Measurements from ENCODE around the genes GSTA2 and GCLC.

DNA sequence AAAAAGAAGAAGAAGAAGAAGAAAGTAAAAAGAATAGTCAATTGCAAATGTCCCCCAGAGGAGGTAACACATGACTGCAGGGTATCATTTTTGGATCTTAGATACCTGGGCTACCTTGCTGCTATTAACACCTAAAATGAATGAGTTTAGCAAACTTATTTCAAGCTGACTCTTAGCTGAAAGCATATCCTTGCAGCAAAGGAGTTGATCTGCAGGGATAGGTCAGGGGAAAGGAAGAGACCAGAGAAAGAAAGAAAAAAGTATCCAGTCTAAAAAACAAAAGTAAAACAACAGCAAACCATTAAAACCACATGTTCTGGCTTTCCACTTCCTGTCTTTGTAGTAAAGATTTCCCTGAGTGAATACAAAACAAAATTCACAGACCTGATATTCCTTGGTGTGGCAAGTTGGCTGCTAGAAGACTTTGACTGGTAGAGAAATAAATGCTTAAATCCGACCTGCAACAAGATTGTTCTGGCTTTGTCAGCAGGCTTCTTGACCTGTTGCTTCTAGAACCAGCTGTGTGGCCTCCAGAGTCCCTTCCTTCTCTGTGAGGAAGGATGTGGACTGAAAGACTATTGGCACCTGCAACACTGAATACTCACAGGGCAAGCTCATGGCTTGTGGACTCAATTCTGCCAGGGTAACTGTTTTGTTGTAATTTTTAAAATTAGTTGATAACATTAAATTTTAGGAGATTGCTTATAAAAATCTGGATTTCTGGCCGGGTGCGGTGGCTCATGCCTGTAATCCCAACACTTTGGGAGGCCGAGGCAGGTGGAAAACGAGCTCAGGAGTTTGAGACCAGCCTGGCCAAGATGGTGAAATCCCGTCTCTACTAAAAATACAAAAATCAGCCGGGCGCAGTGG, 23.5 kb upstream of the MCM3 start:
- PRO-cap, 4 experiments: peak in 1 of 4 experiments; most common minus-strand start position 343 of the sequence (in 1)
- RAMPAGE, long total RNA, 2 experiments: no peak in any of the 2 experiments

DNA sequence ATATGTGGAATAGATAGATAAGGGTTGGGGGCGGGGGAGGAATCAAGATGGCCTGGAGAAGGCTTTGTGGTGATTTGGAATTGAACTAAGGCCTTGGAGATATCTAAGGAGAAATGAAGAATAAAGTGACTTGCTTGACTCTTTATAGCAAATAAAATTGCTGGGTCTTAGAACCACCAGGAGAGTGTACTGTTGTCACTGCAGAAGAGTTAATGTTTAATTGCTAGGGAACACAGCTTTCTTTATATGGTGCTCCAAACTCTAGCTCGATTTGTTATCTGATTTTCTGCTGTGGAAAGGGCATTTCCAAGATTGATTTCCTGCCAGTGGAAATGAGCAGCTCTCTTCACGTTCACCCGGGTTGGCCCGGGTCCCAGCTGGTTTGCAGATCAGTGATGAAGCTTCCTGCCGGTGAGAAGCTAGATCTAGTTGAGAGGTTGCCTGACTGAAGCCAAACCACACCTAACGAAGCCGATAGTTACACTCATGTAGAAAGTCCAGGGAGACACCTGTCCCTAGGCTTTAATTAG, 27.6 kb downstream of the PAQR8 start:
- PRO-cap, 4 experiments: peak in 4 of 4 experiments; most common plus-strand start position 428 of the sequence (in 2); most common minus-strand start position 214 of the sequence (in 2)
- RAMPAGE, long total RNA, 2 experiments: no peak in any of the 2 experiments

DNA sequence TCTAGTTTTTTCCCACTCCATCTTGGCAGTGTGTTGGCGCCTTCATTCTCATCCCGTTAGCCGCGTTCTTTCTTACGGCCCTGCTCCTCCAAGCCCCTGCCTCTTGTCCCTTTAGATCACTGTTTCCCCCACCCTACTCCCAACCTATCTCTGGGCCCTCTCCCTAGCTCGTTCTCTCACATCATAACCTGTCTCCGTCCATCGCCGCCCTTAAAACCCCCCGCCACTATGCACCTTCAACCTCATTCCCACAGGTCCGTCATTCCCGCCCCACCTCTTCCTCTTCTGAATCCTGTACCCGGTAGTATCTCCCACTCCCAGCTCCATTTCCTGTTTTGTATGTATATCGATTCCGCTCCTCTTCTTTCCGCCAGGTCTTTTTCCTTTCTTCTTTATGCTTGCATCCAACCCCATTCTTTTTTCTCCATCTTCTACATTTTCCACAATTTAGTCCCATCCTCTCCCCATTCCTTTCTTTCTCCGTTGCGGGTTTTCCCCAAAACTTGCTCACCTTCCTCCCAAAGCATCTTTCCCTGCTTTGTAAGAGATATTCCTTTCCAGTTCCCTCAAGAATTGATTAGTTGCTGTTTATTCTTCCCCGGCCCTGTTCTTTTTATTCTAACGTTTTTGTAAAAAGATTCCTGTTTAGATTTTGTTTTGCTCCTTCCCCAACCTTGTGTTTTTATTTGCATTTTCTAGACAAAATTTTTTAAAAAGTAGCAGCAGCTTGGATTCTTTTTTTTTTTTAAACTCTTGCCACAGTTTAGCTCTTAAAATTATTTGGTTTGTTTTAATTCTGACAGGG, 755 bp downstream of the EFHC1 start:
- PRO-cap, 4 experiments: peak in 3 of 4 experiments; most common plus-strand start position 242 of the sequence (in 1); most common minus-strand start position 287 of the sequence (in 3)
- RAMPAGE, long total RNA, 2 experiments: start-site peak on the minus strand in 1 of 2 experiments, centred at position 236 of the sequence, 5 reads per replicate

DNA sequence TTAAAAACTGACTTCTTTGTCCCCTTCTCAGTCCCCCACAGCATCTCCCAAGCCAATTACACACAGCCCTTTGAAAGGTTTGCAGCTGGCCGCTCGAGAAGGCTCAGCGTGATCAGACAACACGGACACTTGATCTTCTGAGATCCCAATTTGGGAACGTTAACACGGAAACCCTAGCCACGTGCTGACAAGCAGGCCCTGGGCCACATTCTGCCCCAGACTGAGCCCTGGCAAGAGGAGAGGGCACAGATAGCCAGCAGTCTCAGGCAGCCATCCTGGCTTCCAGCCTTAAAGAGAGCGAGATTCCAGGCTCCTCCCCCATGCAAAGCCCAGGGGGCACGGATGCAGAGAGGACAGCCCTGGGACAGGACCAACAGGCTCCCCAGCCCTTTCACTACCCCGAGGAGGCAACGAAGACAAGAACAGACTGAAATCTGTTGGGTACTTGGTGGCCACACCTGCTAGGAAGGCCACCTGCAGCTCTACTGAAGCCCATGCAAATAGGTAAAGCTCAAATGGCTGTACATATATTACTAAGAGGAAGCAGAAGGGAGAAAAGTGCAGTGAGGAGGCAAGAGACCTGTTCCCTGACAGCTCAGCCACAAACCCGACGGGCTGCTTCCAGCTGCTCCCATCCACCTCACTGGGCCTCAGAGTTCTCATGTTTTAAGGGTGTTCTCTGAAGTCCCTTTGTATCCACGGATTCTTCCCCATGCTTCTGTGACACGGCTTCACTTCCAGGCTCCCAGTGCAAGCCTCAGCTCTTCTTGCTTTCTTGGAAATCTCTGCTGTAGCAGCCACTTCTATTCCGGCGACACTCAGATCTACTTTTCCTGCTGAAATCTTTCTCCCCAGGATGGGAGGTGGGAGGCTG, 24.7 kb downstream of the TRAM2 start:
- PRO-cap, 4 experiments: peak in 3 of 4 experiments; most common plus-strand start position 347 of the sequence (in 1); most common minus-strand start position 264 of the sequence (in 2)
- RAMPAGE, long total RNA, 2 experiments: no peak in any of the 2 experiments

DNA sequence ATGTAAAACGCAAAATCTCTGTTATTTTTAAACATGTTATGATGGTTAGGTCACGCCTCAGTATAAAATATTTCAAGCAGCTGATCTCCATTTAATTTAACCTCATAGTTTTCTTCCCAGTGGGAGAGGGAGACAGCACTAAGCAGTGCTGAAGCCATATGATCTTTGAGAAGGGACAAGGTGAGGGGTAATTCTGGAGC, 21.0 kb downstream of the TRAM2 start:
- PRO-cap, 4 experiments: no peak in any of the 4 experiments
- RAMPAGE, long total RNA, 2 experiments: no peak in any of the 2 experiments

GRCh38 chr6:52664317-52665389, 6.3 kb upstream of the TMEM14A start:
- PRO-cap, 4 experiments: peak in 4 of 4 experiments; most common plus-strand start chr6:52664431 (in 4)
- RAMPAGE, long total RNA, 2 experiments: start-site peak on the plus strand in 1 of 2 experiments, at chr6:52664425-52664431 at its widest, 18 reads per replicate

DNA sequence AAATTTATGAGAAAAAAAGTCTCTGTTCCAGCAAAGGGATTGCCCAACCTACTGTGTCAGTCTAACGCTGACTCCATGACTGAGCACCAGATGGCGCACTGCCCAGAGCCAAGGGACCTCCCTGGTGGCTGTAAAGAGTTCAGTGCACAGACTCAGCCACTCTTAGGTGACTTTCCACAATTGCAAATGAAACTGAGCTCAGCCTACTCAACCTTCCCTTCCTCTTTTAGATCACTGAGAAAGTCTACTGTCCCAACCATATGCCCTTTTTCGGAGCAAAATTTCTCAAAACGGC, 38.8 kb downstream of the GSTA2 start:
- PRO-cap, 4 experiments: peak in 4 of 4 experiments; most common plus-strand start position 179 of the sequence (in 4); most common minus-strand start position 85 of the sequence (in 1)
- RAMPAGE, long total RNA, 2 experiments: no peak in any of the 2 experiments

GRCh38 chr6:52763186-52763748, at the start of gene GSTA2:
Gene GSTA2 (minus strand): TSS chr6:52763475.
- PRO-cap, 4 experiments: peak in 1 of 4 experiments; most common minus-strand start chr6:52763475 (in 1)
- RAMPAGE, long total RNA, 2 experiments: start-site peak on the minus strand in 2 of 2 experiments, at chr6:52763471-52763475 at its widest, 167 to 216 reads per replicate

DNA sequence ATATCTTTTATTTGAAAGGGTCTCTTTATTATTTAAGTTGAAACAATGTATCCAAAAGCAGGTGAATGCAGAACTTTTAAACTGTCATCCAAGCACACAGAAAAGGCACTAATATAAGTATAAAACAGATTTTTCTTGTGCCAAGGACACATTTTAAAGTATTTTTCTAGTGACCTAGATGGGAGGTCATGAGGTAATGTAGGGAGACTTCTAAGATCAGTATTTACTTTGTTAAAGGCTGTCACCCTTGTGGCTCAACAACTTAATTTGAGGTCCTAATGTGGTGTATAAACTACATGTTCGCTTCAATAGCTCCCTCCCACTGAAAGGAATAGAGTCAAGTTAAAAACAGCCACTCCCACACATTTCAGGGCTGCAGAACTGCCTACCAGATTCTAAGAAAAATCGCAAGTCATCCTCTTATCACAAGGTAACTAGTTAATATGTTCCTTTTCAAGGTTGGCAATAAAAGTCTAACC, 15.2 kb downstream of the GSTA1 start:
- PRO-cap, 4 experiments: peak in 1 of 4 experiments; most common plus-strand start position 355 of the sequence (in 1); most common minus-strand start position 269 of the sequence (in 1)
- RAMPAGE, long total RNA, 2 experiments: no peak in any of the 2 experiments

- PRO-cap, 4 experiments: peak in 1 of 4 experiments; most common minus-strand start chr6:52986058 (in 1)
- RAMPAGE, long total RNA, 2 experiments: no peak in any of the 2 experiments
Observed at GRCh38 chr6:52985836-52986173, 9.3 kb downstream of the GSTA4 start.

- PRO-cap, 4 experiments: no peak in any of the 4 experiments
- RAMPAGE, long total RNA, 2 experiments: no peak in any of the 2 experiments
Observed at GRCh38 chr6:53058376-53059127, 3.1 kb downstream of the CILK1 start.

DNA sequence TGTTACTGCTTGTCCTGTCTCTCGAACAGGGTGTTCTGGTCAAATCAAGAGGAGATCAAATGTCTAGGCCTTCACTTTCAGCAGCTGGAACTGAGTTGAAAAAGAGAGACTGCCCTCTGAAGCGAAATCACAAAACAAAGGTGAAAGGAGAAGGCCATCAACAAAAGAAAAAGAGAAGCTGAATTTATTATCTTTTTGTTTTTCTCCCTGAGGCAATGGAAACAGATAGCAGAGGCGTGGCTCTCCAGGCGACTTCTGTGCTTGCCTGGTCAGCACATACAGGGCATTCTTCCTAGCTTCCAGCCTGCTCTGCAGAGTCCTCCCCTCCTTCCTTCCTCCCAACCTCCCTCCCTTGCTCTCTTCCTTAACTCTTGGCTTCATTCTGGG, 44.2 kb upstream of the GCM1 start:
- PRO-cap, 4 experiments: peak in 1 of 4 experiments; most common plus-strand start position 286 of the sequence (in 1); most common minus-strand start position 280 of the sequence (in 1)
- RAMPAGE, long total RNA, 2 experiments: no peak in any of the 2 experiments

- PRO-cap, 4 experiments: no peak in any of the 4 experiments
- RAMPAGE, long total RNA, 2 experiments: no peak in any of the 2 experiments
Observed at GRCh38 chr6:53240736-53241193, 92.1 kb upstream of the GCM1 start.

- PRO-cap, 4 experiments: no peak in any of the 4 experiments
- RAMPAGE, long total RNA, 2 experiments: no peak in any of the 2 experiments
Observed at GRCh38 chr6:53274707-53275387, 73.9 kb downstream of the ELOVL5 start.

DNA sequence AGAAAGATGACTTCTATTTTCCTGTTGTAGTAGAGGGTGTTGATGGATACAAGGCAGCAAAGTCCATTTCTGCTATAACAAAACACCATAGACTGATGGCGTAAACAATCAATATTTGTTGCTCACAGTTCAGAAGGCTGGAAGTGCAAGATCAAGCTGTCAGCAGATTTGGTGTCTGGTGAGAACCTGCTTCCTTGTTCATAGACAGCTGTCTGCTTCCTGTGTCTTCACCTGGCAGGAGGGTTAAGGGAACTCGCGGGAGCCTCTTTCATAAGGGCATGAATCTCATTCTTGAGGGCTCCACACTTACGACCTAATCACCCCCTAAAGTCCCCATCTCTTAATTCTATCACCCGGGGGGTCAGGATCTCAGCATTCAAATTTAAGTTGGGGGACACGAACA, 83.0 kb upstream of the ELOVL5 start:
- PRO-cap, 4 experiments: peak in 2 of 4 experiments; most common plus-strand start position 132 of the sequence (in 2)
- RAMPAGE, long total RNA, 2 experiments: no peak in any of the 2 experiments

- PRO-cap, 4 experiments: no peak in any of the 4 experiments
- RAMPAGE, long total RNA, 2 experiments: no peak in any of the 2 experiments
Observed at GRCh38 chr6:53483765-53484491, 61.0 kb downstream of the GCLC start.

DNA sequence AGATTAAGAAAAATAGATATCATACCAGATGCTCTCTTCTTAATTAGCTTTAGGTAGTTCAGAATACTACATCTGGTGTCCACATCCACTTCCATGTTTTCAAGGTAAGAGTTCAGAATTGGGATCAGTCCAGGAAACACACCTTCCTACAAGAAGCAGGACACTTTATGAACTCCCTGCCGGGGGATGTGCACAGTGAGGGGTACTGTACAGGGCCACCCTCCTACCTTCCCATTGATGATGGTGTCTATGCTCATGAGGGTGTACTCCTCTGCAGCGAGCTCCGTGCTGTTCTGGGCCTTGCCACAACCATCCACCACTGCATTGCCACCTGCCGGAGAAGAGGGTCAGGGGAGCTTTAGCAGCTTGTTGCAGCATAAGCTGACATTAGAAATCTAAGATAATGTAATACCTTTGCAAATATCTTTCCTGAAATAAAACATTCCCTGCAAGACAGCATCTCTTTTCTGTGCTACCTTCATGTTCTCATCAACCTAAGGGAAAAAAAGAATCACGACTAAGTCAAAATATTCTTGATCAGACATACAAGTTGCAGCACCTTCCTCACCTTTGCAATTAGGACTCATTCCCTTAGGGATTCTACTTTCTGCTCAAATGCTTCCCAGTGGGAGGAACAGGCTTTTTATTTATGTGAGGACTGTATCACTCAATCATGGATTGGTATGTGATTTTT, 44.7 kb downstream of the GCLC start:
- PRO-cap, 4 experiments: peak in 1 of 4 experiments; most common minus-strand start position 103 of the sequence (in 1)
- RAMPAGE, long total RNA, 2 experiments: start-site peak on the minus strand in 1 of 2 experiments, centred at position 268 of the sequence, 32 reads per replicate

- PRO-cap, 4 experiments: no peak in any of the 4 experiments
- RAMPAGE, long total RNA, 2 experiments: no peak in any of the 2 experiments
Observed at GRCh38 chr6:53541890-53542286, 3.0 kb downstream of the GCLC start.

GRCh38 chr6:53544934-53545606, at the start of gene GCLC:
Gene GCLC (minus strand): TSS chr6:53545101.
- PRO-cap, 4 experiments: peak in 4 of 4 experiments; most common plus-strand start chr6:53545224 (in 4); most common minus-strand start chr6:53545101 (in 4)
- RAMPAGE, long total RNA, 2 experiments: start-site peak on the minus strand in 2 of 2 experiments, at chr6:53545071-53545101 at its widest, 108 to 145 reads per replicate

DNA sequence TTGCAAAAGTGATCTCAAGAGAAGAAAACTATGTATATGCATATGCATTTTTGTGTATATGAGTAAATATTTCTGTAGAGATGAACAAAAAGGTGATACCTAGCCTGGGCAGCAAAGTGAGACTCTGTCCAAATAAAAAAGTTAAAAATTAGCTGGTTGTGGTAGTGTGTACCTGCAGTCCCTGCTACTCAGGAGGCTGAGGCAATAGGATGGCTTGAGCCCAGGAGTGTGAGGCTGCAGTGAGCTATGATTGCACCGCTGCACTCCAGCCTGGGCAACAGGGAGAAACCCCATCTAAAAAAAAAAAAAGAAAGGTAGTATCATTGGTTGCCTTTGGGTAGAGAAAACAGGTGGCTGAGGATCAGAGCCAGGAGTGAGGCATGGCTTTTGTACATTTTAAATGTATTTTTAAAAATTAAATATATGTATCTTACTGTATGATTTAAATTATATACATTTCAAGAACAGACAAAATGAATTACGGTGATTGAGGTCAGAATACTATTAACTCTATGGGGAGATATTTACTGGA, 50.8 kb downstream of the KLHL31 start:
- PRO-cap, 4 experiments: peak in 4 of 4 experiments; most common plus-strand start position 349 of the sequence (in 4); most common minus-strand start position 190 of the sequence (in 3)
- RAMPAGE, long total RNA, 2 experiments: no peak in any of the 2 experiments

All from right lobe of liver (tissue), 4 donors.